Metastatic Breast Carcinoma in the Ovary (tissue), 3 donors: Measurements from ENCODE around the gene SF3B6.

- PRO-cap, 3 experiments, result no peak in any of the 3 experiments
Measured at GRCh38 chr2:23526988-23527345, 142.0 kb downstream of the KLHL29 start.

DNA sequence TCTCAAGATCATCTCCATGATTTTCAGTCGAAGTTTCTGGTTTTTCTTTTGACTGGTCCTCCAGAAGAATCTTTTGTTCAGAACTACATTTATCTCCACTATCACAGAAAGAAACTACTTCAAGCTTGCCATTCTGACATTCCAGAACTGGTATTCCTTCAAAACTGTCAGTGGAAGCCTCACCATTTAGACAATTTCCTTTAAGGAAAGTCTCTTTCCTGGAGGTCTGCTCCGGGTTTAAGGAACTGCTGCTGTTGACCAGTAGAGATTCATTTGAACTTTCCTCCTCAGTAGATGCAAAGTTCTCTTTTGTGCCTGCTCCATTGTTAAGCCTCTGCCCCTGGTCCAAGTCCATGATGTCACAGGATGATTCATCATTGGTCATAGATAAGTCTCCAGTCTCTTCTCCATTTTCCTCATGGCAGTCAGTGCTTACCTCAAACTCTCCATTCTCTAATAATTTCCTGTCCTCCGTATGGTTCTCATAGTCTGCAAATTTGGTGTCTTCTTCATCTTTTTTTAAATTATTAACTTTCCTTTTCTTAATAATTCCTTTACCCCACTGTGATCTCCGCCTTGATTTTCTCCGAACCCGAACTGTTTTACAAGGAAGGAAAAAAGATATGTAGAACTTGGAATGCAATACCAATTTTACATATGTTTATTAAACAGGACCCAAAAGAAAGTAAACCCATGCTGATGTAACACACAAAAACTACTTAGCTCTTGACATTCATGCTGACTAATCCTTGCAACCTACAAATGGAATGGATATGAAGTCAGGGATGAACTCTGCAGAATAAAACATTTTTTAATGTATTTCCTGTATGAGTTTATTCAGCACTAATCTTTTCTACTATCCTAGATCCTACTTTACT is 169.2 kb downstream of the ATAD2B start:
- PRO-cap, 3 experiments, result no peak in any of the 3 experiments

- PRO-cap, 3 experiments, result no peak in any of the 3 experiments
Measured at GRCh38 chr2:23839884-23840212, 87.1 kb downstream of the ATAD2B start.

- PRO-cap, 3 experiments, result peak in 3 of 3 experiments; most common plus-strand start chr2:24076447 (in 3); most common minus-strand start chr2:24076347 (in 3)
Measured at GRCh38 chr2:24076178-24077120, at the start of gene SF3B6. TSS of gene SF3B6 (minus strand) at chr2:24076326.

DNA sequence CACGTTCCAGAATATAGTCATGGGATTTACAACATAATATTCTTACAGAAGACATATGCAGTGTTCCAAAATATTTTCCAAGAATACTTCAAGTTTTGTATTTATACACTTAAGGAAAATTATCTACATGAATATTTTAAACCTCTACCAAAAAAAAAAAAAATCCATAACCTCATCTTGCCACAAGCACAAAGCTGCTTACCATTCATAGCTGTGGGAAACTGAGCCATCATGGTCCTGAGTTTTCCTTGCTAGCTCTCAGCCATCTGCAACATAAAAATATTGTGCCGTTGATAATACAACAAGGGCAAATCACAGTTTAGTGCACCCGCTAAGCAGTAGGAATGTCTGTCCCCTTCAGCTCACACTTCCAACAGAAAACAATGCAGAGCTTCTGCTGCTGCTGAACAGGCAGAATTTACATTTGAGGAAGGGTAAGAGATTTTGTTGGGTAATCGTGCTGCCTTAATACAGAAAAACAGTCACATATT is 32.4 kb downstream of the ITSN2 start:
- PRO-cap, 3 experiments, result no peak in any of the 3 experiments

DNA sequence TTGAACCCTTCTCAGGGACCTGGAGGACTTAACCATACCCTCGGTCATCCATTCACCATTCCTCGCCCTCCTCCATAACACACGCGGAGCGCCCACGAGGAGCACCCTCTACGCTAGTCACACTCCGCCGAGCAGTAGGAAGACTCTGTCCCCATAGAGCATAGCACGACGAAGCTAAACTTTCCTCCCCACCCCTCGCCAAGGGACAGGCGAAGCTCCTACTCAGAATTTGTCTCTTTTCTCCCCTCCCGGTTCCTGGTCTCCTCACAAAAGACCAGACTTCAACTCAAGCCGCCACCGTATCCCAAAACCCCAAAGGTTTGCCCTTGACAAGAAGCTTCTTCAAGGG is 681 bp upstream of the ITSN2 start:
- PRO-cap, 3 experiments, result no peak in any of the 3 experiments

DNA sequence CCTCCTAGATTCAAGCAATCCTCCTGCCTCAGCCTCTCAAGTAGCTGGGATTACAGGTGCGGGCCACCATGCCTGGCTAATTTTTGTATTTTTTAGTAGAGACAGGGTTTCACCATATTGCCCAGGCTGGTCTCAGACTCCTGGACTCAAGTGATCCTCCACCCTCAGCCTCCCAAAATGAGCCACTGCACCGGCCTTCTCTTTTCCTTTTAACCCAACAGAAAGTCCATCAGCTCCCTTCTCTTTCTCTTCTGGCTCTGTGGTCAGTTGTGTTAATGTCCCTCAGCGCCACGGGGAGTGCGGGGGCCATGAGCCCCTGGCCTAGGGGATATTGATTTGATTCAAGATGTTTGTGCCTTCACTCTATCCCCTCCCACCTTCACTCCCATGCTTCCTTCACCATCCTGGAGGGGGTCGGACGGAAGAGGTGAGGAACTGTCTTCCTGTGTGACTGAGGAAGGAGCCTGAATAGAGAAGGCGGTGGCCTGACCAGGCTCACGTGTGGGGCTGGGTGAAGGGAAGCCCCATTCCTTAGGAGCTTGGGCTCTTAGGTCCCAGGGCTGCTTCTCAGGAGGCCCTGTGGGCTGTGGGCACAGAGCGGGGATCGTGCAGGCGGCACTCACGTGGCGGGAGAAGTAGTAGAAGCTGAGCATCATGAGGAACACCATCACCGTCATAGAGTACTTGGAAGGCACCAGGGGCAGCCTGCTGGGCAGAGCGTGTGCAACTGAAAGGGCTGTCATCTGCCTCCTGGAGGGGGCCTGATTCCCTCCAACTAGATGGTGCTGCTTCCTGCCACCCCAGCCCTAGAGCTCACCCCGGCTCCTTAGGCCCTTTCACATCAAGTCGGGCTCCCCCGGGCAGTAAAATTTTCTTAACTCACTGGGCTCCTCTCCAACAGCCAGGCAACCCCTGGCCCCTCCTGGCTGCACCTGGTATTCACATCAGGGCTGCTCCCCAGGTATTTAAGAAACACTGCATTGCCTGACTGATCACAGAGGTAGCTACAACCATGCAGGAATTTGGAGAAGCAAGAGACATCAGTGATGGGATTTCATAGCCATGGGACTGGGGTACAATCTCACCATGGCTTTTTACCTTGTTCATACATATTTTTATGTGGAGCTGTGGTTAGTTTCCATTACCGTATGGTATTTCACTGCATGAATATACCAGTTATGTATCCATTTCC is 32.6 kb downstream of the CENPO start:
- PRO-cap, 3 experiments, result no peak in any of the 3 experiments

GRCh38 chr2:24856529-24857338 is 63.3 kb downstream of the ADCY3 start:
- PRO-cap, 3 experiments, result no peak in any of the 3 experiments

GRCh38 chr2:24921208-24921624 is 1.2 kb upstream of the ADCY3 start:
- PRO-cap, 3 experiments, result no peak in any of the 3 experiments

DNA sequence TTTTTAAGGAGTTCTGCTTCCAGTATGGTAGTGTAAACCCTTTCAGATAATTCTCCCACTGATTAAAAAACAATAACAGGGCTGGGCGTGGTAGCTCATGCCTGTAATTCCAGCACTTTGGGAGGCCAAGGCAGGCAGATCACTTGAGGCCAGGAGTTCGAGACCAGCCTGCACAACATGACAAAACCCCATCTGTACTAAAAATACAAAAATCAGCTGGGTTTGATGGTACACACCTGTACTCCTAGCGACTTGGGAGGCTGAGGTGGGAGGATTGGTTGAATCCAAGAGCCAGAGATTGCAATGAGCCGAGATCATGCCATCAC is 8.9 kb upstream of the DNAJC27 start:
- PRO-cap, 3 experiments, result peak in 2 of 3 experiments; most common plus-strand start position 66 of the sequence (in 2)

GRCh38 chr2:25160906-25161459 is 7.4 kb downstream of the POMC start:
- PRO-cap, 3 experiments, result no peak in any of the 3 experiments

GRCh38 chr2:25176335-25176753 is 8.0 kb upstream of the POMC start:
- PRO-cap, 3 experiments, result no peak in any of the 3 experiments

- PRO-cap, 3 experiments, result peak in 3 of 3 experiments; most common plus-strand start chr2:25251803 (in 3); most common minus-strand start chr2:25251912 (in 1)
Measured at GRCh38 chr2:25251661-25252300, 83.4 kb upstream of the POMC start.

DNA sequence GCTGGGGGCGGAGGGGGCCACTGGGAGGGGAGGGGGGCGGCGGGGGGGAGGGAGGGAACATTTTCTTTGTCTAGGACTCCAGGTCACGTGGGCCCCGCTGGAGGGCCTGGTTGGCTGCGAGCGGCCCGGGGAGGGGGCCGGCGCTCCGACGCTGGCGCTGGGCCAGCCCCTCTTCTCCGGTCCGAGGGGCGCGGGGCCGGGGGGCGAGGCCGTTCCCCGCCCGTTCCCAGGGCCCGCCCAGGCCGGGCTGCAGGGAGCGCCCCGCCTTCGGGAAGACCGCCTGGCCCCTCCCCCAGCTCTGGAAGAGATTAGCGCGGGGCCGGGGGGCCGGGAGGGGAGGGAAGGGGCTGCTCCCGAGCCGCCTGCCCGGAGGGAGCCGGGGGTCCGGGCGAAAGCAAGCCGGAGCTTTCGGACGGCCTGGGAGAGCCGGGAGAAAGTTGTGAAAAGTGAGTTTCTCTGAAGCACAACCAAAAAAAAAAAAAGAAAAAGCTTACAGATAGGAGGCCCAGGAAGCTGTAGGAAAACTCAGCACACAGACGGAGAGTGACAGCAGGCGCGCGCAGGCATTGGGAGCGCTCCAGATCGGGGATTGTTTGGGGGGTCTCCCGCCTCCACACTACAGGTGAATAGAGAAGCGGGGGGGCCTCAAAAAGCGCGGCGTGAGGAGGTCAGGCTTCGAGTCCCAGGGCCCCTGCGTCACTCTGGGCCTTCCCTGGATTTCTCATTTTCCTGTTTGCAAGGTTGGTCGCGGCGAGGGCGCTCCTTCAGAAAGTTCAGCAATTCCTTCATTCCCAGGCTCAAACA is 84.1 kb upstream of the POMC start:
- PRO-cap, 3 experiments, result peak in 3 of 3 experiments; most common plus-strand start position 528 of the sequence (in 3); most common minus-strand start position 108 of the sequence (in 1)

GRCh38 chr2:25305056-25305794 is 36.5 kb downstream of the DNMT3A start:
- PRO-cap, 3 experiments, result no peak in any of the 3 experiments

DNA sequence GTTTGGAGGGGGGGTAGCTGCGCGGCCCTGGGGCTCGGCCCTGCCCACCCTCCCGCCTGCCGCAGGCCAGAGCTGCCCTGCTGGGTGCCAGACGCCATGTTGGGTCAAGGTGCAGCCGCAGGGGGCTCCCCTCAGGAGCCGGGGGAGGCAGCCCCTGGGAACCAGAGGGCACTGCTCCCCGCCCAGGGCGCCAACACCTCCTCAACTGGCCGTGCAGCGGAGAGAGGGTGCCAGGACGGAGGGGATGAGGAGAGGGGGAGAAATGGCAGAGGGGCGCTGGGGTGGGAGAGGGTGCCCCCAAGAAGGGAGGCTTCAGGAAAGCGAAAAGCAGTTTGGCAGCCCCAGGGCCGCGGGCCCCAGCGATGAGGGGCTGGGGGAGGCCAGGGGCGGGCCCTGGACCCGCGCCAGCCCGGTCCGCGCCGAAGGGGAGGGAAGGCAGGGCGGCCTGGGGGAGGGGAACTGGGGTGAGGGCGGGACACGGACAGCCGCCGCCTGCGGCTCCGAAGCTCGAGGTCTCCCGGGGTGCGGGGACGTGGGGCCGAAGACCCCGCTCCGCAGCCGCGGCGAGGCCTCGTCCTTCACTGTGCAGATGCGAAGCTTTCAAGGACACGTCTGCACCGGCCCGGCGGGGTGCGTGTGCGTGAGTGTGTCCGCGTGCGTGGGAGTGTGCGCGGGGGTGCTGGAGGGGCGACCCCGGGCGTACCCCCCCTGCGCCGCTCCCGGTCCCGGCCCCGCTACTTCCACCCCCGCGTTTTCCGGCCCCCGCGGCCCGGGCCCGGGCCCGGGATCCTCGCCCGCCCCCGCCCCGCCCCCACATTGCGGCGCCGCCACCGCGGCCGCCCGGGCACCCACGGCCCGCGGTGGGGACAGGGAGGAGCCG is 1.4 kb downstream of the DNMT3A start:
- PRO-cap, 3 experiments, result peak in 2 of 3 experiments; most common plus-strand start position 484 of the sequence (in 2)

- PRO-cap, 3 experiments, result no peak in any of the 3 experiments
Measured at GRCh38 chr2:25419358-25419905, 77.7 kb upstream of the DNMT3A start.

DNA sequence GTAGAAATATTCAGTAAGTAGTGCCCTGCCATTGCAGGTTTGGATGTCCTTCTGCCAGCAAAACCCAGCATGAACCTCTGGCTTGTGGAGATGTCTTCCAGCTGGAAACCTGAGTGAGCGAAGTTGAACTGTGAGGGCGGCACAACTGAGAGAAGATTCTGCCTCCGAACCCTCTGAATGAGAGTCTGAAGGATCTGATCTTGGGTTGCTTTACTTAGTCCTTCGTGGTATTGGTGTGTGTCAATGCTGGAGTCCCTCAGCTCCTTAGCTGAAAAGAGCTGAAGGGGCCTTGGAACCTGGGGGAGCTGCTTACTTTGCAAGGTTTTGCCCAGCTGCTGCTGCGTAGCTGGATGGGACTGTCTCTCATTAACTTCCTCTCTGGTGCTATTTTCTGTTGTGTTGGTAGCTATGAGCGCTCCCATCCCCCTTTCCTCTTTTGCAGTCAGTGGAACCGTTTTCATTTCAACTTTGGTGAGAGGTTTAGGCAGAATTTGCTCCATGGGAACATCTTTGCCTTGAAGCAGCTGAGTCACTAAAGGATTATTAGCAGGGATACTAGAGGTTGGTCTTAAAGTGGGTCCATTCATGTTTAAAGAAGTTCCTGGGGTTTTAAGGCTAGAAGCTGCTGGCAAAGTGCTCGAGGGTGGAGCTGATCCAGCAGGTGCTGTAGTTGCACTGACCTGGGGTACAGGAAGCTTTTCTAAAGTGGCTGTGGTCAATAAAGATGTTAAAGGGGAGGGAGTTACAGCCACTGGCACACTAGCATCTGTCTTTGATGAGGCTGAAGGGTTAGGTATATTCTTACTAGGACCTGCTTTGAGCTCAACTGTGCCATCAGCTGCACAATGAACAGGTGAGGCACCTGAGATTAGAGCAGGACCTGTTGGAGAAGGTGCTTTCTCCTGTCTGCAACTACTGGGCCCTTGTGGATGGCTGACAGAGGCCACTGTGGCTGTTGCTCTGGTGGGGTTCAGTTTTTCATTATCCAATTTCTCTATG is 69.9 kb upstream of the DTNB start:
- PRO-cap, 3 experiments, result no peak in any of the 3 experiments

- PRO-cap, 3 experiments, result no peak in any of the 3 experiments
Measured at GRCh38 chr2:25809588-25810036, 68.7 kb downstream of the ASXL2 start.

GRCh38 chr2:26013576-26014141 is 20.2 kb upstream of the RAB10 start:
- PRO-cap, 3 experiments, result no peak in any of the 3 experiments